ENCODE results near the genes MIF and SNRPD3.

DNA sequence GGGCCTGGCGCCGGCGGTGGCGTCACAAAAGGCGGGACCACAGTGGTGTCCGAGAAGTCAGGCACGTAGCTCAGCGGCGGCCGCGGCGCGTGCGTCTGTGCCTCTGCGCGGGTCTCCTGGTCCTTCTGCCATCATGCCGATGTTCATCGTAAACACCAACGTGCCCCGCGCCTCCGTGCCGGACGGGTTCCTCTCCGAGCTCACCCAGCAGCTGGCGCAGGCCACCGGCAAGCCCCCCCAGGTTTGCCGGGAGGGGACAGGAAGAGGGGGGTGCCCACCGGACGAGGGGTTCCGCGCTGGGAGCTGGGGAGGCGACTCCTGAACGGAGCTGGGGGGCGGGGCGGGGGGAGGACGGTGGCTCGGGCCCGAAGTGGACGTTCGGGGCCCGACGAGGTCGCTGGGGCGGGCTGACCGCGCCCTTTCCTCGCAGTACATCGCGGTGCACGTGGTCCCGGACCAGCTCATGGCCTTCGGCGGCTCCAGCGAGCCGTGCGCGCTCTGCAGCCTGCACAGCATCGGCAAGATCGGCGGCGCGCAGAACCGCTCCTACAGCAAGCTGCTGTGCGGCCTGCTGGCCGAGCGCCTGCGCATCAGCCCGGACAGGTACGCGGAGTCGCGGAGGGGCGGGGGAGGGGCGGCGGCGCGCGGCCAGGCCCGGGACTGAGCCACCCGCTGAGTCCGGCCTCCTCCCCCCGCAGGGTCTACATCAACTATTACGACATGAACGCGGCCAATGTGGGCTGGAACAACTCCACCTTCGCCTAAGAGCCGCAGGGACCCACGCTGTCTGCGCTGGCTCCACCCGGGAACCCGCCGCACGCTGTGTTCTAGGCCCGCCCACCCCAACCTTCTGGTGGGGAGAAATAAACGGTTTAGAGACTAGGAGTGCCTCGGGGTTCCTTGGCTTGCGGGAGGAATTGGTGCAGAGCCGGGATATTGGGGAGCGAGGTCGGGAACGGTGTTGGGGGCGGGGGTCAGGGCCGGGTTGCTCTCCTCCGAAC is at the start of gene MIF:
Gene MIF, plus strand, starts transcription at position 42 of the 1,001 bp plus-strand sequence.
- PRO-cap: bidirectional peak, plus-strand start at position 42 of the sequence, minus-strand start outside the sequence; unidirectional peak, plus-strand start at position 764 of the sequence

GRCh38 chr22:24303950-24304471 is 33.4 kb downstream of the SPECC1L start:
- PRO-cap: no peak

DNA sequence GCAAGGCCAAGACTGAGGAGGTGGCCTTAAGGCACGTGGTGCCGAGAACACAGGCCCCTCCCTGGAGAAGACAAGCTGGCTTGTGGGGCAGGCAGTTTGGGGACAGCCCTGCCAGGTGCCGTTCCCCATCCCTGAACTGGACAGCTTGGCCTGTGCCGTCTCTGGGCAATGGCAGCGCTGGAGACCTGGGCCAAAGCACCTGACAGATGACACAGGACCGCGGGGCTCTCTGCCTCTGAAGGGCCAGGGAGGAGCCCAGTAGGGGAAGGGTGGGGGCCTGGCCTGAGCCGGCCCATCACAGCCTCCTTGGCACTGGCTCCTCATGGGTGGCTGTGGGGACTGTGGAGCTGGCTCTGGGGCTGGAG is 6.8 kb upstream of the ADORA2A start:
- PRO-cap: no peak

- PRO-cap: no peak
Measured at GRCh38 chr22:24511211-24511613, 16.1 kb downstream of the UPB1 start.

DNA sequence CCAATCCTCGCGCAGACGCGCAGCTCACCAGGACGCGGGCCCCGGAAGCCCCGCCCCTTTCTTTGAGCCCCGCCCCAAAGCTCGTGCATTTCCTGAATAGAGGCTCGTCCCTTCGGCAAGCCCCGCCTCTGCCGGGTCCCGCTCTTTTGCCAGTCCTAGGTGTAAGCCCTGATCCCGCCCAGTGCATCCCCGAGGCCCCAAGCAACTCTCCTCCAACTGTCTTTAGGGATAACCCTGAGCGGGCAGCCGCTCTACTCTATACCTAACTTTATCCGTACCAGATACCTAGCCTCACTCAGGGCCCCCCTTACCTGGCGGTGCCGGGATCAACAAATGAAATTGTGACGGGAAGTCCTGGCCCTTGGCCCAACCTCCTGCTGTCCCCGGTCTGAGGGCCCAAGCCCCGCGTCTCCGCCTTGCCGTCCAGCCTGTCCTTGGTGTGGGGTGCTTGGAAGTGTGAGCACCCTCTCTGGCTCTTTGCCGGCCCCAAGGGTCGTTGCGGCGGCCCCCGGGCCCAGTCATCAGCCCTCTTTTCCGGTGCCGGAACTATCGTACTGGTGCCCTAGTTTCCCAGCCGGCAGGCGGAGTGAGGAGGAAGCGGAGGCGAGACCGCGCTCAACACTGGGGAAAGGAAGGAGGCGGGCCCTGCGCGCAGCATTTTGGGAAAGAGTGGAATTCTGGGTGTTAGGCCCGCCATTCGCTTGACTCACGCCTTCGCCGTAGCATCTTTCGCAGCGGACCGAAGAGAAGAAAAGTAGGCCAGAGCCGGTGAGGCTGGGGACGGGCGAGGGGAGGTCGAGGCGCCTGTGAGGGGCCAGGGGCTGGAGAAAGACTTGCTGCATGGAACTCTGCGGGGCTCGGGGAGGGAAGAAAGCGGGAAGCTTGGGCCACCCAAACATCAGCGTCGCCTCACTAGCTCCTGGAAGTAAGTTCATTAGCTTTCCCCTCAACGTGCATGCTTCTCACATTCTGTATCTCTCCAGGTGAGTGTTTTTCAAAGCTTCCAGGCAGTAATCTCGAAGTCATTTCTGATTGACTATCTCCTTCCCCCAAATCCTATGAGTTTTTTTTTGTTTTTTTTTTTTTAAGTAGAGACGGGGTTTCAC is at the start of gene SNRPD3:
Gene SNRPD3, plus strand, starts transcription at position 696 of the 1,106 bp plus-strand sequence.
- PRO-cap: bidirectional peak, plus-strand start at position 181 of the sequence, minus-strand start outside the sequence; bidirectional peak, plus-strand start at position 696 of the sequence, minus-strand start at position 588 of the sequence

GRCh38 chr22:24578021-24579122 is 14.5 kb downstream of the LRRC75B start:
- PRO-cap: no peak

DNA sequence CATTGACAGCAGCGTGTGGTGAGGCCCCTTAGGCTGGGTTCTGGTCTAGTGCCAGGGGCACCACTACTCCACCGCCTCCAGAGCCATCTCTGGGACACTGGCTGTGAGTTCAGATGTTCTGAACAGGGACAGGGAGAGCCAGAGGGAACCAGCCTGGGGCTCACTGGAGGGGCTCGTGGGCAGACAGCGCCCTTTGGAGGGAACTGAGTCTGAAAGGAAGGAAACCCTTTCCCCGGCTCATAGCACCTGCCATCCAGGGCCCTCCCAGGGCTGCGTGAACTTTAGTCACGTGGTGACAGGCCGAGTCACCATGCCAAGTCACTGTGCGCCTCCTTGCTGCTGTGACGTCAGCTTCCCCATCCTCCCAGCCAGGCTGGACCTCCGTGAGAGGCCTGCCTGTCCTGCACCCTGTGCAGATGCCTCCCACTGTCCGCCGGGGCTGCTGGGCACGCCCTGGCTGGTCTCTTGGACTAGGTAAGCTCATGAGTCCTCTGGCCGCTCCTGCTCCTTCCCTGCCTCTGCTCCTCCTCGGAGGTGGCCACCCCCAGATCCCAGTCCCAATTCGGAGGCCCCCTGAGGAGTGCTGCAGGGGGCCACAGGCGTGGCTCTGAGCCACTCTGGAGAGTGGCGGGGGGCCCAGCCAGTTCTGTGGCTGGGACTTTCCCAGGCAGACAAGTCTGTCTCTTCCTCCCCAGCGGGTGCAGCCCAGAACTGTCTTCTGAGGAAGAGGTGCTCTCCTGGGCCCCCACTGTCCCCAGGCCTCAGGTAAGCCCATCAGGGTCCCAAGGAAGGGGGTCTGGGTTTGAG is 4.5 kb downstream of the GGT1 start:
- PRO-cap: no peak

- PRO-cap: no peak
Measured at GRCh38 chr22:24608197-24608429, 5.1 kb downstream of the GGT1 start.

- PRO-cap: no peak
Measured at GRCh38 chr22:24695770-24696381, 78.6 kb downstream of the PIWIL3 start.

DNA sequence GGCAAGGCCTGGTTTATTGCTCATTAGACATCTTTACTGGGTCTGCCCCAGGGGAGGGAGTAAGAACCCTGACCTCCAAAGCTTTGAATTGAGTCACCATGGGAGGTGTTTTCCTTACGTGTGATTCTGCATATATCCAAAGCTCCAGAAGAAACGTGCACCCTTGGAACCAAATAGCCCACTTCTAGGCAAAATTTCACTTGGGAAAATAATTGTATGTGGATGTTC is 61.3 kb downstream of the KIAA1671 start:
- PRO-cap: no peak

DNA sequence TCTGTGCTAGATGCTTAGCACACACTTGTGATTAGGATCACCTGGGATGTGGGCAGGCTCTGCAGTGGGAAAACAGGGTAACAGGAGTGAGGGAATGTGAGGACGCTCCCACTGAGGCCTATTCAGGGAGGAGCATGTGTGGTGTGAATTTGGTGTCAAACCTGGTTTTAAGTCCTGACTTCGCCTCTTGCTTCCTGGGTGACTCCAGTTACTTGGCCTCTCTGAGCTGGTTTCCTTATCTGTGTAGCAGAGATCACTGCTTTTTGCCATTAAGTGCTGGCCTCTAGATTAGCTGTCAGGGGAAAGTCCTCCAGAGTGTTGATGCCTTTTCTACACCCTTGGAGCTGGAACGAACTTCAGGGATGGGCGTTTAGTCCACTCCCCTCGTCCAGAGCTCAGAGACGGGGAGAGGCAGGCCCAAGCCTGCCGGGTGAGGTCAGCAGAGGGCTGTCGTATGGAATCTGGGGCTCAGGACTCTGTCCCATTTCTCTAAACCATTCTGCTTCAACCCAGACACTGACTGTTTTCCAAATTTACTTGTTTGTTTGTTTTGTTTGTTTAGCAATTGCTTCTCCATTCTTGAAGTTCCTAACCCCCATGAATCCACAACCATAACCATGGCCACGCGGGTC is 75.0 kb downstream of the KIAA1671 start:
- PRO-cap: no peak

GRCh38 chr22:25071304-25071646 is 118.8 kb downstream of the KIAA1671 start:
- PRO-cap: bidirectional peak, plus-strand start at chr22:25071375, minus-strand start at chr22:25071157

GRCh38 chr22:25448470-25449224 is 115.8 kb upstream of the GRK3 start:
- PRO-cap: no peak

DNA sequence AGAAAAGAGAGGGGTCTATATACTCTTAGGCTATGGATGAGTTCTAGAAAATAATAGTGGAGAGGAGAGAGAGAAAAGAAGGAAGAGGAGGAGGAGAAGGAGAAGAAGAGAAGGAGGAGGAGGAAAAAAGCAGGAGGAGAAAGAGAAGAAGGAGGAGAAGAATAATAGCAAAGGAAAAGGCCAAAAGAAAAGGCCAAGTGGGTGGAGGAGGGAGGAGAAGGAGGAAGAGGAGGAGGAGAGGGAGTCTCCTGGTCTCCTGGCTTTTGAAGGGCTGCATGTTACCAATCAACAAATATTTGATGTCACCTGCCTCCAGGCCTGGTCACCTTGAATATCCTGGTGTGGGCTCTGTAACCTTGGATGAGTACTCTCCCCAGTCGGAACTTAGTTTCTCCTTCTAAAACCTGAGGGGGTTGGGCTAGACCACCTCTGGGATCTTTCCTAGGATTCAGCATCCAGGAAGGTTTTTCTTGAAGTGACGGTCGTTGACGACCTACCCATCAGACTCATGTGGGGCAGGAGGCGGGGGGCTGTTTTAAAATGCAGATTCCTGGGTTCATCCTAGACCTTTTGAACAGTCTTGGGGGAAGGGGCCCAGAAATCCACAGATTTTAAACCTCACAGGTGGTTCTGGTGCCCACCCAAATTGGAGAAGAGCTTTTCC is 1.5 kb downstream of the MYO18B start:
- PRO-cap: no peak

DNA sequence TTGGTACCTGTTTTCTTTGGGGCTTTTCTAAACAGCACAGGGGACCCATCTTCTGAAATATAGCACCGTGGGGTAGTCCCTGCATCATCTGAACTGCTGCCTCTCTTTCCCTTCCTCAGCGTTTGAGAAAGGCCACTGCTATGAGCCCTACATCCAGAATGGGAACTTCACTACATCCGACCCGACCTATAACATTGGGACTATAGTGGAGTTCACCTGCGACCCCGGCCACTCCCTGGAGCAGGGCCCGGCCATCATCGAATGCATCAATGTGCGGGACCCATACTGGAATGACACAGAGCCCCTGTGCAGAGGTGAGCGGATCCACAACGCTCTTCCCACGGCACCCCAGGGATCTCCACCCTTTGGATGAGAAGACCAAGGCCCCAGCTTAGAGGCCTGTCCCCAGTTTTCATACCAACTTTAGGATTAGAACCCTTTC is 117.4 kb upstream of the ASPHD2 start:
- PRO-cap: no peak

DNA sequence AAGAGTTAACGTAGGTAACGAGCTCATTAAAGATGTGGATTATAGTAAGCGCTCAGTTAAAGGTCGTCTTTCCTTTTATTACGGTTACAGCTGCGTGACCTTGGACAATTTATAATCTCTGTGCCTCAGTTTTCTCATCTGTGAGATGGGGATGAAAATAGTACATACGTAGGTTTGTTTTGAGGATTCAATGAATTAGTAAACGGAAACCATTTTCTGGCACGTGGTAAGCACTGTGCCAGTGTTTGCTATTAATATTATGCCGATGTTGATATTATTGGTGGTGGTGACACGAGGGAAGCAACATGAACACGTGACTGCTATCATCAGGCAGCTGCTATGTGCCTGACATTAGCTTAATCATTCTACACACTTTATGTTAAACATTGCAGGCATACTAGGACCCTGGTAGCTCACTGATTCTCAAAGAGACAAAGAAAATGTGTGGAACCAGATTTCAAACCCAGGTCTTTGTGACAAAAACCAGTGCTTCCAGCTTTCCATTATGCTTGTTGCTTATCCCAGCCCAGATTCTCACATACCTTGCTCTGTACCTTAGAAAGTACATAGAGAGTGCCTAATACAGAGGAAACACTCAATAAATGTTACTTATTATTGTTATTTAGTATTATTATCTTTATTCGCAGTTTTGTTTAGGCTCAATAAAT is 670 bp downstream of the SRRD start:
- PRO-cap: no peak

DNA sequence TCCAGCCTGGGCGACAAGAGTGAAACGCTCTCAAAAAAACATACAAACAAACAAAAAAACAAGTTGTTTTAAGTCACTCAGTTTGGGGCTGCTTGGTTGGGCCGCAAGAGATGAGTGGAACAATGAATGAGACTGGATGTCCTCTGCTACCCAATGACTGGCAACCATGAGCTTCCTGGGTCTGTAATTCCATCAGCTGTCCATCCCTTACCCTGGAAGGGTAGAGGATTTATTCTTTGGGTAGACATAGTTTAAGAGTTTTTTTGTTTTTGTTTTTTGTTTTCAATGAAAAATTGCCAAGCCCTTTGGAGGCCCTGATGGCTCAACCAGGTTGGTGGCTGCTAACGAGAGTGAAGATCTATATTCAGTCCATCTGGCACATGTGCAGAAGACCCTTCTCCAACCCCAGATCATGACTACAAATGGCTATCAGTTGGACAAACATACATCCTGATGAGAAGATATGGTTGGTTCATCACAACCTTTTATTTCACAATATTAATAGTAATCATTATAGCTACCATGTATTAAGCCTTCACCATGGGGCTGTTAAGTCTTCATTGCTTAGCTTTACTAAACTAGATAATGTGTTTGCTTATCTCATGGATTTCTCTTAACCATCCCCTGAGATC is 9.4 kb upstream of the TFIP11 start:
- PRO-cap: no peak

DNA sequence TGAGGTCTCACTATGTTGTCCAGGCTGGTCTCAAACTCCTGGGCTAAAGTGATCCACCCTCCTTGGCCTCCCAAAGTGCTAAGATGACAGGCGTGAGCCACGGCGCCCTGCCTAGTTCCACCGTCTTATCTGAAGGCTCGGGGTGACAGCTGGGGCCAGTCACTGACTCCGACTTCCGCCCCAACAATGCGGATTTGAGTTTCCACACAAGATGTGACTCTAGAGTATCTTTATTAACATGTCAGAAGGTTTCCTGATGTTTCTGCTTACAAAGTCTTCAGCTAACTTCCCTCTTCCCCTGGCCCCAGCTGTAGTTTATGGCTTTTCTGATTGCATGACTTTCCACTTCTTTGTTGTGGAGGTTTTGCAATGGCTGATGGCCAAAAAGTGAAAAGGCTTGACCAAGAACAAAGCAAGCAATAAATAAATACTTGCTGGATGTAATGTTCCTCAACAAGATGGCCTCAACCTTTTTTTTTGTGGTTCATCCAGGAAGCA is 16.7 kb downstream of the TPST2 start:
- PRO-cap: no peak

DNA sequence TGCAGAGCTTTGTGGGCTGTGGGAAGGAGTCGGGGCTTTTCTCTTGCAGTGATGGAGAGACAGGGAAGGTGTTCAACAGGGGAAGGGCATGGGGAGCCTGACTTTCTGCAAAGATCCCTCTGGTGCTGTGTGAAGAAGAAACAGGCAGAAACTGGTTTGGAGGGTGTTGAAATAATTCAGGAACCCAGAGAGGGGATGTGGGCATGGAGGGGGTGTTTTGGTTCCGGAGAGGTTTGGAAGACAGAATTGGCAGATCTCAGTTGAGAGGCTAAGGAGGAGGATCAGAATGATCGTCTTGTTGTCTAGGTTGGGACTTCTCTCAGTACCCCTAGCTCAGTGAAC is 2.7 kb upstream of the TPST2 start:
- PRO-cap: no peak

- PRO-cap: bidirectional peak, plus-strand start at chr22:26673073, minus-strand start at chr22:26672964
Measured at GRCh38 chr22:26672425-26673553, 51.0 kb downstream of the CRYBA4 start.

Measured in pulmonary artery (tissue), 1 donor.